ENCODE data around the gene LRP6.

DNA sequence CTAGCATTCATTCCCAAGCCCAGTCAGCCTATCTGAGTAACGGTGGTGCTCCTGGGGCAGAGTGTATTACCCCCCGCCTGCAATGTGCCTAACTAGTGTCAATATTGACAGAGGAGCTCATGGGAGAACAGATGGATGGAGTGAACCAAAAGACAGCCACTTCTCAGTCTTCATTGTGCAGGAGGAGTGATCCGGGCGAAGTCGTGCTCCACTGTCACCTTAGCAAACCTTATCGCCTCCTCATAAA lies 126.8 kb upstream of the BCL2L14 start:
- RRBS: no CpG with 5 or more reads among the region's 6 CpGs

DNA sequence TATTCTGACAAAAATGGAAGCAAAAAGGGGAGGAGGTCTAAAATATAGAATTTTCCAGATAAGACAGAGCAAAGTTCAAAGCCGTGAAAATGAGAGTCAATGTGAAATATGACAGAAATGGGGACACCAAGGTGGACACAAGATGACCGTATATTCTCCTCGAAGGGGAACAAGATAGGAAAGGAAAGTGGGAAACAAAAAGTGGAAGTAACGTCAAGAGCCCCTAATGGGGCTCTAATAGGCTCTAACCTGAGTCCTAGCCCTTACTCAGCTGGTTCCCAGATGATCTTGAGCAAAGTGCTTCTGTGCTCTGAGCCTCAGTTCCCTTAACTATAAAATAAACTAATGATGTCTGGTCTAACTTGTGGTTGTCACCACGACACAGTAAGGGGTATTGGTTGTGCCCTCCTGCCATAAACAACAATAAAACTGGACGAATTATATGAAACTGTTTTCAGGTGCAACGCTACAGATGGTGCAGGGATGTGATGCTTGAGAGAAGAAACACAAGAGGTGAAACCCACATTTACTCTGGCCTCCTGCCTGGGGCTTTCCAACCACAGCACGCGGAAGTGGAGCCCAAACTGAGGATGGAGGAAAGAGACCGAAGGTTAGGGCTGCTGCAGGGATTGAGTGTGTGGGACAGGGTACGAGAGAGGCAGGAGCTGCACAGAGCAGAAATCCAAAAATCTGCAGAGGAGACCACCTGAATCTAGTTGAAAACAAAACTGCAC lies 45.8 kb upstream of the BCL2L14 start:
- RRBS: no CpG with 5 or more reads among the region's 11 CpGs

GRCh38 chr12:12266342-12267458 lies at the start of gene LRP6:
Gene LRP6 (minus strand): TSS chr12:12267044.
- RRBS: 7% methylated on average over 25 of the region's 103 CpGs

DNA sequence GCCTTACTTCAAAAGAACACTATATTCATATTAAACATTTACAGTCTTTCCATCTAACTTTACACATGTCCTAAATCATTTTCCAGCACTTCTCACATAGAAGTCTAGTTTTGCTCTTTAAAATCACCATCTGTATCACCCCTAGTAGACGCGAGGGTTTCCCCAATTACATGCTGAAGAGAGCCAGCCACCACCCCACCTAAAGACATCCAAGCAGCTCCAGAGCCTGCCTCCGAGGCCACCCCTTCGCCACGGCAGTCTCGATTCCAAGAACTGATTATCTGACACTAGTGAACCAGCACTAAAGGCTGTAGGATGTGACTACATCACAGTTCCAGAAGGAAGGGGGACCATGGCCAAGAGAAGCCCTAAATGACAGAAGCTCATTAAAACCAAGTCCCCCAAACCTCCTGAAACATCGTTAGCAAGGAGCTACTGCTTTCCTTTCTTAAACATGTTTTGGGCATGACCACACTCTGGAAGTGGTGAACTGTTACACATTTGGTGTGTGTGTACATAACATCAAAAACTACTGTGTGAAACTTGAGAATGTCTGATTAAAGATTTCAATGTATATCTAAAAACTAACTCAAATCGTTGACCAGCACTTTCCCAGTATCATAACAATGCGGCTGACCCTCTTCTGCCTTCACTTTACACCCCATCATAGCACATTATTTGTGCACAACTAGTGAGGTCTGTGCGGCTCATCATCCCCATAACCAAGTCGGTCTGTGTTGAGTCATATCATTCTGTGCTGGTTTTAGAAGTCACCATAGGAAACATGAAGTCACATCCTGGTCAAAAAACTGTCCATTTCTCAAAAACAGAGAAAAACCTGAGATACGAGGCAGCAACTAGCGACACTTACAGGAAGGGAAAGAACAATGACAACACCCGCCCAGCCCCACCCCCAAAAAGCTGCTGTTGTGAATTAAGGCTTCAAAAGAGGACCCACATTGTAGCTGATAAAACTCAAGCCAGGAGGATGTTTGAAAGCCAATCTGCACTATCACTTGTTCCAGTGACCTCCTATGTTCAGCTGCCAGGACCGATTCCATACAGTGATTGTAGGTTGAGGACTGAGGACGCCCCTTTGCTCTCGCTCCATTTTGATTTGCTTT lies 88.0 kb downstream of the DUSP16 start:
- RRBS: no CpG with 5 or more reads among the region's 17 CpGs

DNA sequence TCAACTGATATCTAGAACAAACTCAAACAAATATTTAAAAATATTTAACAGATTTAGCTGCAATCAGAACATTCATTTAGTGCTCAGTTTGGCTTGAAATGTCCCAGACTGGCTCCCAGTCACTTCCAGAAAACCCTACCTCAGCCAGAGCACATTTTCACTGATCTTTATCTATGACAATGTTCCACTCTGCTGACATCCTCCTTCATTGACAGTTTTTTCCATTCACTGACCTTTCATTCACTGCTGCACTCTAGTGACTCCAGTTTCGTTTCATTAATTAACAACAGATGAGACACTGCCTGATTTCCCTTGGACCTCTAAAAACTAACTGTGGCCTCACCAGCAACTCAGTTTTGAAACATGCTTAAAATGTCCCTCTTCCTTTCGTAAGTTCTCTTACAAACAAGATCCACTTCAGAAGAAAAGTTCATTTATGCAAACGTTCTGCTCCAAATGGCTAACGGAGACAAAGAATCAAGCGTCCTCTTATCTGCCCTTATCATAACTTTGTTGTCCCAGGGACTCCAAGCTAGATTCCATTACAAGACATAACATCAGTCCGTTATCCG lies 56.7 kb downstream of the DUSP16 start:
- RRBS: no CpG with 5 or more reads among the region's 7 CpGs

DNA sequence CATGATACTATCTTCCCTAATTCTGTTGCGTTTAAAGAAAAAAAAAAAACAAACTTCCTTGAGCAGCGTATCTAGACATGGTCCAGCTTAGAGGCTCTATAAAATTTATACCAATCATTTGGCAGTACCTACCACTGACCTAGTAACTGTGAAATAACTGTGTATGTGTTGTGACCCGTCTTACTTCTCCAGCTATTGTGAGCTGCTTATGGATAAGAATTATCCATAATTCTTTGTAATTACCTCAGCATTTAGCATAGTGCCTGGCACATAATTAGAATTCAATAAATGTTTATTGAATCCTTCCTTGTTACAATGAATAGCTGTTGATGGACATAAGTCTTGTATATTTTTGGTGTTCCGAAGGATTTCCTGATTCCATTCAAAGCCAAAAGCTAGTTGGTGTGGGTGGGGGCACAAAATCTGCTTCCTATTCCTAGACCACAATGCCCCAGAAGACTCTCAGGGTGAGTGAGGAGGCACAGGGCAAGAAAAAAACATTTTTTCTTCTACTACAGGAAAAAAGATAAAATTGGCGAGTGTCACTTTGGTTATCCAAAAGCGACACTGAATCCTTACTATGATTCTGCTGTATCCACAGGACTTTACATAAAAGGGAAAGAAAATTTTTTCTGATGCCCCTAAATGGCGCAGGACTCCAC lies 53.1 kb downstream of the DUSP16 start:
- RRBS: no CpG with 5 or more reads among the region's 7 CpGs

- RRBS: no CpG with 5 or more reads among the region's 6 CpGs
These were observed 4.9 kb downstream of the DUSP16 start for GRCh38 chr12:12557681-12558315.

DNA sequence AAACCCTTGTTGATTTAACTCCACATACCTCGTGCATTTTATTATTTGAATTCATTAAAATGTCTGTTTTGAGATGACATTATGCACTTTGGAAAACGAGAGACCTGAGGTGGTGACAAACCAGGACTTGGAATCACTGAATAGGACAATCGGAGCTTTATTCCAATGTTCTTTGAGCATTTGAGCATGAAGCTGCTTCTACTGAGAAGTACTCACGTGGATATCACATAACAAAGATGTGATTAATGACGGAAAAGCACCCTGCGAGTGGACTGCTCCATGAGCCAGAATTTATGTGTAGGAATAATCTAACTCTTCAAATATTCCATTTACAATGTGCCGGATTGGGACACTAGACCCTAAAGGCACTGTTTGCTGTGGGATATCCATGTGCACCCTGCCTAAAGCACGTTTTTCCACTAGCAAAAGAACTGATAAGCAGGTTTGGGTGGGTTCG lies 820 bp upstream of the DUSP16 start:
- RRBS: no CpG with 5 or more reads among the region's 9 CpGs

DNA sequence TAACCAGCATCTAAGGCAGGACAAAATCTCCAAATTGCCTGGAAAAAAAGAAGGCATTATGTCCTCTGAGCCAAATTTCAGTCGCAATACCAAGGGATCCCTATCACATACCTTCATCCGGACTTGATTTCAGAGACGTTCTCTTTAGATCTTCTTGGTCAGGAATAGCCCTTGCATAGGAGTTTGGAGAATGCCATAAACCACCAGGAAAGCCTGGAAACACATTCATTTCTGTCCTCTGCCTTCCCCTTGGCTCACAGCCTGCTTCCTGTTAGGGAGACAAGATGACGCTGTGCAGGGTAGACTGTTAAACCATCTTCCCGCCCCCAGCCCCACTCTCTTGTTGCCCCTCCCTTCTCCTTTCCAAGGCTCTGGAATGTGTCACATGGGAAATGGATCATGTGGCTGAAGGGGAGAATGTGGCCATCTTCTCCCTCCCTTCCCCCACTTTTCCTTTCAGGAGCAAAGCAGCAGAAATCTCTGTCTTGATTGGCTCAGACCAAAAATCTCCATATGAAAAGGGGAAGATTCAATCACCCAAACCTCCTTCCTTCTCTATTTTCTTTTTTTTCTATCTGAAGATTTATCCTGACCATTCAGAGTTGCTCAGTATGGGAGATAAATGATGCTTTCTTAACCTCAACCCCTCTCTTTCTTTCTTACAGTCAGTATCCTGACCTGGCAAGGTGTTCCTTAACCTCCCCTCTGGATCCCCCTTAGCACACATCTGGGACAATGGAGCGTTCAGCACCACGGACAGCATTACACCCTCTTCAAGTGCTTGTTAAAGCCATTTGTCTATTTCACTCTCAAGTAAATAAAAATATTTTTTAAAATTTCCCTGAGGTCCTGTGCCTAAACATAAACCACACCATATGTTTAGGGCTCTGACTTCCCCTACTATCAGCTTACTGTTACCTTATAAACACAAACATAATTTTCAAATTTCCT lies 11.5 kb downstream of the GPR19 start:
- RRBS: no CpG with 5 or more reads among the region's 7 CpGs

DNA sequence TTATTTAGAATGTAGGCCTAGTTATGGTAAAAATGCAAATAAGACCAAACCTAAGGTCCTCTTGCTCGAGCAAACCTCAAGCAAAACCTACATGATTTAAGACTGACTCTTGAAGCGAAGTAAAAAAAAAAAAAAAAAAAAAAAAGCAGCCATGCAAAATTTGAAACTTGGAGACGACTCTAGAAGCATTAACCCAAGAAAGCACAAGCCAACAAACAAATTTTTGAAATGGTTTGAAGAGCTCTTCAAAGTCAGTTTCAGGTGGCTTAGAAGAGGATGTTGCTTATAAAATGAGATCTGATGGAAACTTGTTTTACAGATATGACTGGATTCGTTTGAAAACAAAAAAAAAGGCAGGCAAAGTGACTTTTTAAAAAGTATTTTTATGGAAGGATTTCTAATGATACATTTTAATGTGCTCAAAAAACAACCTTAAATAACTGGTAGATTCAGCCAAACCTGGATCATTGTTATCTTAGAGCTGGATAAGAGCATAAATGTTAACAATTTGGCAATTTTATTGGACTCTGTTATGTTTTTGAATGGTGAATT lies 1.1 kb upstream of the GPR19 start:
- RRBS: no CpG with 5 or more reads among the region's 4 CpGs

- RRBS: no CpG with 5 or more reads among the region's 5 CpGs
These were observed 8.7 kb upstream of the GPR19 start for GRCh38 chr12:12704648-12705139.

- RRBS: no CpG with 5 or more reads among the region's 26 CpGs
These were observed 2.8 kb upstream of the CDKN1B start for GRCh38 chr12:12713972-12715088.

DNA sequence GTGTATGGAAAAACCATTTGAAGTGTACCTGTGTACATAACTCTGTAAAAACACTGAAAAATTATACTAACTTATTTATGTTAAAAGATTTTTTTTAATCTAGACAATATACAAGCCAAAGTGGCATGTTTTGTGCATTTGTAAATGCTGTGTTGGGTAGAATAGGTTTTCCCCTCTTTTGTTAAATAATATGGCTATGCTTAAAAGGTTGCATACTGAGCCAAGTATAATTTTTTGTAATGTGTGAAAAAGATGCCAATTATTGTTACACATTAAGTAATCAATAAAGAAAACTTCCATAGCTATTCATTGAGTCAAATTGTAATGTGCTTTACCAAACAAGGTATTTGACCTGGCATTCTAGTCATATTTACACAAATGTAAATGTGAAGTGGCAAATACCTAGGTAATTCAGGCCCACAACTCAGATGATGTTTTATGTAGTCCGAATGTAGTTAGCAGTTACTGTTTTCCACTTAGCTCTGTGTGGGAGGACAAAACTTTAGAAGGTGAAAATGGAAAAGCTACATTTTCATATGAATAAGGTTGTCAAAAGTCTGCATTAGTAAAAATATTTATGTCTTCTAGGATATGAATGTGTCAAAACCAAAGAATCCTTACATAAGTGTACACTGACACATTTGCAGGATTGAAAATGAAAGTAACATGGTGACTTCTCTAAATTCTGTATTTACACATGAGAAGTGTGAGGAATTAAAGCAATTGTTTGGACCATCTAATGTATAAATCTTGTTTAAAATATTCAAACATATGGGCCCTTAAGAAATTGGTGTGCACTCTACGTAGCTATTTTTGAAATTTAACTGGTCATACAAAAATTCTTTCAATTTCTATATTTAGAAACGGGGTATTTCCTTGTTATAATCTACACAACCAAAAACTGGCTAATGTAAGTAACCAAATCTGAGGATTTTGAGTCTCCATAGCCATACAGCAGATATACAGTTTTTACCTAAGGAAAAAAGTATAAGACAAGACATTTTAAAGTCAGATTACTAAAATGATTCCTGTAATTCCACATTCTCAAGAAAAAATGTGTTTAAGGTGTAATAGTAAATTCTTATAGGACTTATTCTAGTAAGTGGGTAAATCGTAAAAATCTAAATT lies 5.3 kb downstream of the CDKN1B start:
- RRBS: no CpG with 5 or more reads among the region's 4 CpGs

DNA sequence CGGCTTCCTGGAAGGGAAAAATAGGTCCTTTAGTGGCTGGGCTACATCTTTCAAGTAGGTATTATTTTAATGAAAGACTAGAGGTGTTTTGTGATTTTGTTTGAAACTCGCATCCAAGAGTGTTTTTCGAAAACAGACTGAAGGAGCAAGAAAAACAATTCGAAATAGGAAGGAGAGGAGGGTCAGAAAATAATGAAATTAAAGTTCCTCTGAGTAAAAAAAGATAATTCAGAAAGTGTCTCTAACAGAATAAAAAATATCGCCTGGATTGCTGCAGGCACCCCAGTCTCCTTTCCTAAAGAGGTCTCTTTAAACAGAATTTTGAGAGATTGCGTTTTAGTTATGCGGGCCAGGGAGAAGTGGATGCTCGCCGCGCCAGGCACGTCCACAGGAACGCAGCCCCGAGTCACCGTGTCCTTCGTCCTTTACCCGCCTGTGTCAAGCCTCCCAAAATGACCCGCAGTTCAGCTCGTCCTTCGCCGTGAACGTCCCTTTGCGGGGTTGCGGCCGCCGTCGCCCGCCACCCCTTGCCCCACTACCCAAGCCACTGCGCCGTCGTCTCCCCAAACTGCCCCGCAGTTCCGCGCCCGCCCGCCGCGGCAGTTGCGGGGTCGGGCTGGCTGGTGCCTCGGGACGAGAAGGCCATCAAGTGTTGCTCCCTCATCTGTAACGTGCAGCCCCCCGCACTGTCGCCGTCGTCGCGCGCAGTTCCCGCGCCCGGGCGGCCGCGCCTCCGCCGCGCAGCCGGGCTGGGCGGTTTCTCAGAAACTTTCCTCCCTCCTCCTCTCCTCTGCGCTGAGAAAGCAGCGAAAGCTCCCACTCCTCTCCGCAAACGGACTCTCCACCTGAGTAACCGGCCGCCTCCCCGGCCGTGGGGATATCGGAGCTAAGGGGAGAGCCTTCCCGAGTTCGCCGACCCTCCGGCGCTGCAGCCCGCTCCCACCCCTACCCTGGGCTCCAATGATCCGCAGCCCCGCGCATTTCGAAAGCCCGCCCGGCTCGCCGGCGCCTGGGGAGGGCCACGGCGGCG lies 6.5 kb downstream of the CDKN1B start:
- RRBS: 1% methylated on average over 15 of the region's 87 CpGs

GRCh38 chr12:12734576-12735204 lies 17.5 kb downstream of the CDKN1B start:
- RRBS: no CpG with 5 or more reads among the region's 9 CpGs

GRCh38 chr12:12786698-12787218 lies 1.3 kb downstream of the APOLD1 start:
- RRBS: under 1% methylated on average over 41 of the region's 55 CpGs

DNA sequence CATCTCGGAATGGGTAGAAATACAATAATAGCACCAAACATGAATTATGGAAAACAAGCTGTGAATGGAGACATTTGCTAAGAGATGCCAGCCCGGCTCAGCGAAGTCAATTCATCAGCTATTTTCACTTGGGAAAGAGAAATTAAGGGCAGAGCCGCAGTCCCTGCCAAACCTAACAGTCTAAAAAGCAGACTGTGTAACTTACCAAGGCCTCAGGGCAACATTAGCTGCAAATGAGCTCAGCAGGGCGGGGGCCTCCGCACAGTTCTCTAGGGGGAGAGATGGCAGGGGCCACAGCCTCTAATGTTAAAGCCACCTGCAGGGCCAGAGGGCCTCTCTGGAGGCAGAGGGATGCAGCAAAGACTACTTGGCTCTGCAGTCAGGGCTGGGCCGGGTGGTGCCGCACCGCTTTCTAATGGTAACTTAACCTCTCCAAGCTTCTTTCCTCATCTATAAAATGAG lies 13.6 kb upstream of the GPRC5A start:
- RRBS: no CpG with 5 or more reads among the region's 9 CpGs

DNA sequence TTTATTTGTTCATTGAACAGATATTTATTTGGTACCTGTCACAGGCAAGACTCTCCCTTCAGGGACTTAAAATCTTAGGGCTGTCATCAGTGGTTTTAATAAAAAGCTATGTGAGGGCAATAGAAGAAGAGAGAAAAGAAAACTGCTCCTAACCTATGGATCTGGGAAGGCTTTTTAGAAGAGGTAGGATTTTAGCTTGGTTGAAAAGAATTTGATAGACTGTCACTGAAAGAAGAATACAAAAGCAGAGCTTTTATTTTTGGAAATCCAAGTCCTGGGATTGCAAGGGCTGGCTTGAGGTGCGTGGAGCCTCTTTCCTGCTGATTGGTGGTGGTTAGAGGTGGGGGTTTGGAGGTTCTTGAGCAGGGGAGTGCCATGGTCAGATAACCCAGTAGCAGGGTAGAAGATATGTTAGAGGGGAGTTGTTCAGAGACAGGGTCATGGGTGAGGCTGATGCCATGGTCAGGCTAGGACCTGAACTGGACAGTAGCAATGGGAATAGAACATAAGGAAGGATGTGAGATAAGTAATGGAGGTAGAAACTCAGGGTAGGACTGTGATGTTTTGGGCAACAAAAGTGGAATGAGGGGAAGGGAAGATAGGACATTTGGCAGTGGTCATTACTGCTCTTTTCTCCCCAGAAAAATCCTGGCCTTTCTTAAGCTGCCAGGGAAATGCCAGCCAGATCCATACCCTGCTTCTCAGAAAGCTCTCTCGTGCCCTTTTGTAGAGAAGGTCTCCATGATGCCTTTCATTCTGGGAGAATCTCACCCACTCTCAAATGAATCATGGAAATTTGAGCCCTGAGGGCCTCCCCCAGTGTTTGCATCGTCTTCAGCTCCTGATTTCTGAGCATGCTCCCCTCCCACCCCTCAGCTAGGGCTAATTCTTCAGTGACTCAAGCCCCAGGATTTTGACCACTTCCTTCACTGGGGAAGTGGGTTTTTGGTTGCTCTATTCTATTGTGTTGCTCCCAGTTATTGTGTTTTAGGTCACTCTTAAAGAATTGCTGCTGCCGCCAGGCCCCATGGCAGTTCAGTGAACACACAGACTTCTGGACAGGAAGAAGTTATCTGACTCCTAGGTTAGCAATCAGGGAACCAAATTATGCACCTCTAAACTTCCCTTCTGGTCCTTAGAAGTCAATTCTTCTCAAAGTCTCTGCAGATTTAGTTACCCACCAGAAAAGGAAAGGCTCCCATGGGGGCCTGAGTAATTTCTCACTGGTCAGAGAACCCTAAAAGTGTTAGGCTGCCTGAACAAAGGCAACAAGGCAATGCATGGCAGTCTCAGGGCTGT lies 9.5 kb downstream of the EMP1 start:
- RRBS: no CpG with 5 or more reads among the region's 4 CpGs

GRCh38 chr12:13376365-13377444 lies 180.2 kb downstream of the EMP1 start:
- RRBS: no CpG with 5 or more reads among the region's 8 CpGs

- RRBS: no CpG with 5 or more reads among the region's 2 CpGs
These were observed 240.1 kb downstream of the GRIN2B start for GRCh38 chr12:13741417-13741616.

All from GM12892 (cell line).